ENCODE data around the genes CCM2 and IGFBP1.

- PRO-cap: unidirectional peak, minus-strand start at chr7:44144007
Observed at GRCh38 chr7:44143838-44144433, 2.8 kb upstream of the MYL7 start.

GRCh38 chr7:44240923-44241456 lies 40.2 kb downstream of the YKT6 start:
- PRO-cap: no peak

GRCh38 chr7:44291510-44291893 lies 33.9 kb downstream of the CAMK2B start:
- PRO-cap: no peak

- PRO-cap: no peak
Observed at GRCh38 chr7:44384067-44384266, 58.6 kb upstream of the CAMK2B start.

DNA sequence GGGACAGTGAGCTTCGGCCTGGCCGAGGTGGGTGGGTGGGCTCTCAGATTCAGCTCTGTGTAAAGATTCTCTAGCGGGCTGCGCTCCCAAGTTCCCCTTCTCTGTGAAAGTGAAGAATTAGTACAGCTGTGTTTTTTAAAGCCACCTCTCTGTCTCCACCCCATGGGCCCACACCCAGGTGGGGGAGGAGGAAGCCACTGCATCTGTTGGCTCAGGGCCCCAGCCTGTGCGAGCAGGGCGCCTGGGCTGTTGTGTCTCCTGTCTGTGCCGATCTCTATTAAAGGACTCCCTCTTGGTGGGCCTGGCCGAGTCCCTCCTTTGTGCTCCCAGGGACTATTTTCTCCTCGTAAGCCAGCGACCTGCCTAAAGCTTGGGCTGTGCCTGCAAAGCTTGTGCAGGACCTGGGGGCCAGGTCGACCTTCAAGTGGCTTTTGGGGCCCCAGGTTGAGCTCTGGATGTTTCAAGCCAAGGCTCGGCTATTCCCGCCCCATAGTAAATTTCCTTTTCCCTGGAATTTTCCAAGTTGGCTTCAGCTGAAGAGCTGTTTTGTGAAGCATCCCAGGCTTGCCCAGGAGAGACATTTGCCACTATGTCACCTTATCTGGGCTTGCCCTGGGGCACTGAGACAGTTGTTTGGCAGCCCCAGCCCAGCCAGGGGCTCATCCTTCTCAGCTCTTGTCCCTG lies 19.9 kb downstream of the ZMIZ2 start:
- PRO-cap: unidirectional peak, minus-strand start at position 98 of the sequence

DNA sequence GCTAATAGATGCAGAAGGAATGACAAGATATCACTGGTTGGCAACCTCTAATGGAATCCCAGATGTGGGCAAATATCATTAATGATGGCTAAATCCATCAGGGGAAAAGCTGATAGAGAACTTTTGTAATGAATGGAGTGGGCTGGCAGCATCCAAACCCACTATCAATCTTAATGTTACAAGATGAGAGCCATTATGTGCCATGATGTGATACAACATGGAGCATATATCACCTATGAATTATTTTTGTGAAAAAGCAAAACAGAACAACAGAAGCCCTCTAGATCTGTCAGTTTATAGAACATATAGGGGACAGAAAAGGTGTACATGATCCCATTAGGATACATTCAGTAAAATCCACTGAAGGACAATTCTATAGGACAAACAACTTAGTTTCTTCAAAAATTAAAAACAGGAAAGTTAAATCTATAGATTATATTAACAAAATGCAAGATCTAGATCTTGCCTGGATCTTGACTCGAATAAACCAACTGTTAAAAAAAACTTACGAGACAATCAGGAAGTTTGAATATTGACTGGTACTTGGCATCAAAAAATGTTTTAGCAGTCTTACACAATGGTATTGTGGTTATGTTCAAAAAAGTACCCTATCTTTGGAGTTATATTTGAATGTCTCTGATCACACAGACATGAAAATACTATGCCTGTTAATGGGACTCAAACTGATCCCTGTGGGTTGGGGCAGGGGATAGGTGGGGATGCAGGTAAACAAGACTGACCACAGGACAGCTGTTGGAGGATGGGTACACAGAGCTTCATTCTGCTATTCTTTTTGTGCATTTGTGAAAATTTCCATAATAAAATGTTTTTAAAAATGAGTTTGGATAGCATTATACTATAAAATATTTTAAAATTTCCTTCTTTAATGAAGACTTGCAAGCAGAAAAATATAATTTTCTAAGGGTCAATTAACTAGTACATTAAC lies 15.9 kb downstream of the H2AZ2 start:
- PRO-cap: no peak

DNA sequence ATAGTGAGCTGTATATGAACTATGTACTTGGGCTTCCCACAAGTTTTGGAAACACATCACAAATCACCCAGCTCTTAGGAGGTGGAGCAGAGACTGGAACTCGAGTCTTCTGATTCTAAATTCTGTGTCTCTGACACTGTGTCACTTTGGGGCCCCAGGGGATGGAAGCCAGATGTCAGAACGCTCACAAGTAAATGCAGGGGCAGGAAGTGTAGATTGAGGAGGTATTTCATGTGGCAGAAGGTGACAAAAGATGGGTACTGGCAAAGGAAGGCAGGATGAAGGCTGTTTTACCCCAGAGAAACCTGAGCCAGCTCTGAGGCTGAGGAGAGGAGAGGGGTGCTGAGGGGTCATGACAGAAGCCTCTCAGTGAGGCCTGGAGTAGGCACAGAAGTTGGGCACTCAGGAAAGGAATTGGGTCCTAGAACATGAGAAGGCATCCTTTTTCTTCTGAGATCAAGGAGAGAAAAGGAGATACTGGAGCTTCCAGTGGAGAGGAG lies 6.1 kb upstream of the PURB start:
- PRO-cap: no peak

GRCh38 chr7:44912820-44913409 lies 27.6 kb upstream of the PURB start:
- PRO-cap: no peak

GRCh38 chr7:44962353-44963509 lies 16.1 kb downstream of the MYO1G start:
- PRO-cap: no peak

GRCh38 chr7:44984358-44984942 lies 5.6 kb upstream of the MYO1G start:
- PRO-cap: no peak

DNA sequence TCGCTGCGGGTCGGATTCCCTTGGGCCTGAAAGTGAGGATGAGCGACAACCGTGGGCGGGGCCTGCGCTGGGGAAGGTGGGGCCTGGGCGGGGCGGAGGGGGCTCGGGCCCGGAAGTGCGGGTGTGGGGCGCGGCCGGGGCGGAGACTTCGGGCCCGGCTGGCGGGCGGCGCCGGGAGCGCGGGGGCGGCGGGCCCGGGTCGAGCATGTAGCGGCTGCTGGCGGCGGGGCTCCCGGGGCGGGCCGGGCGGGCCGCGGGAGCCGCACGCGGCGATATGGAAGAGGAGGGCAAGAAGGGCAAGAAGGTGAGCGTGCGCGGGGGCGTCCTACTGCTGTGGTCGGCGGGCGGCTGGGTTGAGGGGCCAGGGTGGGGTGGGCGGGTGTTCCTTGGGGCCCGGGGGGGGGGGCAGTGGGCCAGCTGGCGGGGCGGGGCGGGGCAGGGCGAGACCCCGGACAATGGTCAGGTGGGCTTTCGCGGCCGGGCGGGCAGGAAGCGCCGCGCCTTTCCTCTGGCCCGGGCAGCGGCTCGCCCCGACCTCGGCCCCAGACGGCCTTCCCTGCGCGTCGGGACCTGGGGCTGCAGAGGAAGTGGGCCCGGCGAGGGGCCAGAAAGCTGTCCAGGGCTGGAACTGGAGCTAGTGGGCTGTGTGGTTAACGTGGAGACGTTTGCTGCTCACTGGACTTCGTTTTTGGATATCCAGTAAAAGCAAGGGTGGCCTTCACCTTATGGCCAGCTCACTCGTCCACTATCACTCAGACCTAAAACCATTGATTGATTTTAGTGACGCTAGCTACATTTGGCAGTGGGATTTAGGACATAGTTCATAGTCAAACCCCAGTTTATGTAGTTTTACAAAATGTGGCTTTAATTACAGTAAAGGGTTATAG lies at the start of gene CCM2:
TSS of gene CCM2 (plus strand) at position 142 of the 887 bp plus-strand sequence.
- PRO-cap: bidirectional peak, plus-strand start at position 174 of the sequence, minus-strand start outside the sequence

- PRO-cap: no peak
Observed at GRCh38 chr7:45013170-45014051, 13.4 kb downstream of the CCM2 start.

- PRO-cap: no peak
Observed at GRCh38 chr7:45101361-45101757, 10.1 kb downstream of the TBRG4 start.

GRCh38 chr7:45240184-45240388 lies 82.5 kb downstream of the RAMP3 start:
- PRO-cap: no peak

GRCh38 chr7:45690406-45691036 lies 116.4 kb downstream of the ADCY1 start:
- PRO-cap: no peak

- PRO-cap: no peak
Observed at GRCh38 chr7:45762737-45763319, 110.1 kb downstream of the CCDC201 start.

- PRO-cap: no peak
Observed at GRCh38 chr7:45888035-45888845, at the start of gene IGFBP1. IGFBP1 (plus strand) TSS chr7:45888488.

DNA sequence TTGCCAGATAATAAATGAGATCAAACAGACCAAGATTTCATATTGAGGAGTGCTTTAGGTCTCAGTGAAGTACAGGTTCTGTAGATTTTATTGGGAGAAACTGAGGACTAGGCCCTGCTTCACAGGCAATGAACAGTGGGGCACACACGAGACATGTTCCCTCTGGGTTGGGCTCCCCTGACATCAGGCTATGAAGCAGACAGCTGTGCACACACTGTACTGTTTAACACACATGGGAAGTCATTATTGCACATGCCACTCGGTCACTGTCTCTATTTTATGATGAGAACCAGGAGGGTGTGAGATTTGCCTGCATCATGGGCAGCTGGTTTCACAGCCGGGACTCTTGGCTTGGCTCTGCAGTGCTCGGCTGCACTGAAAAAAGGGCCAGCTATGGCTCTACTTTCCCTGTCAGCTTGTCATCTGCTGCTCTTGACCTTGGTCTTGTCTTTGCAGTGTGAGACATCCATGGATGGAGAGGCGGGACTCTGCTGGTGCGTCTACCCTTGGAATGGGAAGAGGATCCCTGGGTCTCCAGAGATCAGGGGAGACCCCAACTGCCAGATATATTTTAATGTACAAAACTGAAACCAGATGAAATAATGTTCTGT lies 4.3 kb downstream of the IGFBP1 start:
- PRO-cap: no peak

DNA sequence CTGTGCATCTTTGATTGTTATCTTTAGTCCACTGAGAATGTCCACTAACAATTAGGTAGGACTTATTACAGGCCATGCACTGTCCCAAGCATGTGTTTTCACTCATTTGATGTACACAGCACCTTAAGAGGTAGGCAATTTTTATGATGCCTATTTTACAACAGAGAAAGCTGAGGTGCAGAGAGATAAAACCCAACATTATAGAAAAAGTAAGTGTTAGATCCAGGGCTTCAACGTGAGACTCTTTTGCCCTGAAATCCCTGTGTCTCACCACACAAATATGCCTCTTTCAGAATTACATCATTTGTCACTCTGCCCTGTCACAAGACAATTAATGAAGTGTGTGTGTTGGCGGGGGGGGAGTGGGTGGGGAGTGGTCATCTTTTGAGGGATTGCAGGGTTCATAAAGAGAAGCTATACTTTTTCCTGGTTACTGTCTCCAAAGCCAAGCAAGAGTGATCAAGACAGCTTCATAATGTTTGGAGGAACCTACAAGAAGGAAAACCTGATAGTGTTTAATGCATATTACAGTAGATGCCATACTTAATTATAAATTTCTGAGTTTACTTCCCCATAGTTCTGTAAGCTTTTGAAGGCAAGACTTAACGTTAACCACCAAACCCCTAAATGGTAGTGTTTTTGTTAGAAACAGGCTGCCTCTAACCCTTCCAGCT lies 637.7 kb upstream of the IGFBP3 start:
- PRO-cap: no peak

DNA sequence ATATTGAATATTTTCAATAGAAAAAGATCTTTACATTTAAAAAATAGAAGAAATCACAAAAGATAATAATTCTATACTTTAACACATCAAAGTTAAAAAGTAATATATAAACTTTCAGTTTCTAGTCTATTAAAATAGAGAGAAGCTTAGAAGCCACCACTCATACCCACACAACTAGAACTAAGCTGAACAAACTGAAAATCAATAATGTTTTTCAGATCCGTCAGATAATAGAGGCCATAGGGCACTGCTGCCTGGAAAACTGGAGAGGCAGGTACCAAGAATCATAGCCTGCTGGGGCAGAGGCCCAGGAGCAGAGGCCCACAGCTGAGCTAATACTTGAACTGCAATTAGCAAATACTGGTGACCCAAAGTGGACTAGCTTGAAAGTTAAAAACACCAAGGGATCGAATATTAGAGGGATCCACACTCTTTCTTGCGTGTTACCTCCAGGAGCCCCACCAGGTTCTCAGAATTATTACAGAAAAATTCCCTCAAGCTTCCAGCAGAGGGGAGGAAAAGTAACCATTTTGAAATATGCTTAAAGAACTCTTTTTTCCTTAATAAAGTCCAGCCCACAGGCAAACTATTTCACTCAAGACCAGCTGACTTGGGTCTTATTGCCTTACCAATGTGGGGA lies 774.0 kb upstream of the IGFBP3 start:
- PRO-cap: no peak

All from duodenum (tissue), 1 donor.